Measurements from ENCODE around the gene PCBP2.

DNA sequence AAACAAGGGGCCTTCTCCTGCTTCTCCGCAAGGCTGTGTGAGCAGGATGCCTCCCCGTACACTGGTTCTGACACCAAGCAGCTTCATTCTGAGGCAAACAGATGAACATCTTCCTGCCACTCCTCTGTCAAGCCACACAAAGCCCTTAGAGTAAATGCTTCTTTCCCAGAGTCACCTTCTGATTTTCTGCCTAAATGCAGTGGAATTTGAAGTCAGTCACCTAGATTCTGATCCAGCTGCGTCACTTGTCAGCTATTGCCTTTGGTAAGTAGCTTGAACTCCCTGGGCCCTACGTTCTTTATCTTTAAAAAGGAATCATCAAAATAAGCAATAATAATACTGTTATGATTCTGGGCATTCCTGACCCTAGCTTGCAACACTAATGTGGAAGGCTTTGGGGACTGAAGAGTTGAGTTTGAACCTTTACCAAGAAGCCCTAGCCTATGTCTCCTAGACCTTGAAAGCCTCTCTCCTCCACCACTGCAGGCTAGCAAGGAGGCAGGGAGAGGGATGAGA, 5.7 kb downstream of the KRT73 start:
- PRO-cap, result no peak
- RRBS, 2 experiments, result no CpG with 5 or more reads among the region's 4 CpGs

GRCh38 chr12:52696895-52697094, 6.5 kb downstream of the KRT77 start:
- PRO-cap, result no peak
- RRBS, 2 experiments, result no CpG with 5 or more reads among the region's 4 CpGs

GRCh38 chr12:52879305-52880343, 25.3 kb downstream of the KRT8 start:
- PRO-cap, result no peak
- RRBS, 2 experiments, result 5% methylated on average over 10 to 16 of the region's 40 CpGs

DNA sequence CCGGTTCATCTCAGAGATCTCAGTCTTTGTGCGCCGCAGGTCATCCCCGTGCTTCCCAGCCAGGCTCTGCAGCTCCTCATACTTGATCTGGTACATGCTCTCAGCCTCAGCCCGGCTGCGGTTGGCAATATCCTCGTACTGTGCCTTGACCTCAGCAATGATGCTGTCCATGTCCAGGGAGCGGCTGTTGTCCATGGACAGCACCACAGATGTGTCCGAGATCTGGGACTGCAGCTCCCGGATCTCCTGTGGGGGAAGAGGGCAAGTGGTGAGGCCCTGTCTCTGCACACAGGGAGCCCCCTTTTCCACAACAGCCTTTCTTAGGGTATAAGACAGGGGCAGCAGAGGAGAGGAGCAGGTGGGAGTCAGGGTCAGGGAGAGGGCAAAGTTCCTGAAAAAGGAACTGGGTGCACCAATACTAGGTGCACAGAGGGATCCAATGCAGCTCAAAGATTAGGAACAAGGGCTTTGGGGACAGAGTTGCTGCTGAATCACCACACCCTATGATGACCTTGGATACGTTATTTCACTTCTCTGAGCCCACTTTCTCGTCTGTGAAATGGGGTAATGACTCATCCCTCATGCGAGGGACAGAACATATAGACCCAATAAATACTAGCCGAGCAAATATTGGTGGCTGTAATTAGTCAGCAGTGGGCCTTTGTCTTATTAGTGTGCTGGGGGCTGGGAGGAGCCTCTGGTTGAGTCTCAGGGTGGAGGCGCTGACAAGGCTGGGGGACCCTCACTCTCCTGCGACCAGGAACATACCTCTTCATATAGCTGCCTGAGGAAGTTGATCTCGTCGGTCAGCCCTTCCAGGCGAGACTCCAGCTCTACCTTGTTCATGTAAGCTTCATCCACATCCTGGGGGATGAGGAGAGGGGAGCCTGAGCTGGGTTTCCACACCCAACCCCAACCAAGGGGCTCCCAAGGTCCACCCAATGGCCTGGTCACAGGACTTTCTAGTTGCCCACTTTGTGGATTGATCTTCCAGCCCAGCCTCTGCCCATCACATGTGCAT, 4.7 kb downstream of the KRT8 start:
- PRO-cap, result no peak
- RRBS, 2 experiments, result no CpG with 5 or more reads among the region's 19 CpGs

DNA sequence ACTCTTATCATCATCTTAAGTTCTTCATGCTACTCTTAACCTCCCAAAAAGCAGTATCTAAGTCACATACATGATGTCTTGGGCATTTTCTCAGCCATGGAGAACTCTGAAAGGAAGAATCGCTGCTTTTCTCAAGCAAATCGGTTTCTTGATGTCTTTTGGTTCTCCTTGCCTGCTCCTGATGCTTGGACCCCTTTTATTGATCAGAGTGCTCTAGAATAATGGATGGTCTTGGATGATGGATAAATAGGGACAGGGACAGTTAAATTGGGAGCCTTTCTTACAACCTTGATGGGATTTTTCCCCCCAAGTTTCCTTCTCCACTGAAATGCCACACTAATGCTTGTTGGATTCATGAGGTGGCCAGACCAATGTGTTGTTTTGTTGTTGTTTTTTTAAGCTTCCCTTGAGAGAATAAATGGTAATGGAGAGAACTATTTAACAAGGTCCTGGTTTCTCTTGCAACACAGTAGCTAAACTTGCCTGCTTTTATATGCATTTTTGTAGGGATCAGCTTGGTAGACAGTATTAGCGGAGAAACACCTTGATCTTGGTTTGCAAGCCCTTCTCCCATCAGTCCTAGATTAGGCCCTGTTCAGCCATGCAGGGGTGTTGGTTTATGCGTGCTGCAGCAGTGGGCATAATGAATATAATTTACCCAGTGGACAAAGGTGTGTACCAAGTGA, 8.6 kb upstream of the TNS2 start:
- PRO-cap, result no peak
- RRBS, 2 experiments, result no CpG with 5 or more reads among the region's 4 CpGs

GRCh38 chr12:53046032-53046279, 3.9 kb upstream of the TNS2 start:
- PRO-cap, result no peak
- RRBS, 2 experiments, result no CpG with 5 or more reads among the region's 6 CpGs

GRCh38 chr12:53047774-53048078, 2.1 kb upstream of the TNS2 start:
- PRO-cap, result bidirectional peak, plus-strand start at chr12:53047989, minus-strand start at chr12:53047822
- RRBS, 2 experiments, result 2% methylated on average over 3 of the region's 14 CpGs; no CpG with 5 or more reads in 1 of the 2 experiments

- PRO-cap, result no peak
- RRBS, 2 experiments, result 4 to 13% methylated on average over 3 of the region's 24 CpGs
Measured at GRCh38 chr12:53078620-53079261, 449 bp downstream of the SPRYD3 start.

- PRO-cap, result no peak
- RRBS, 2 experiments, result no CpG with 5 or more reads among the region's 9 CpGs
Measured at GRCh38 chr12:53123103-53123789, 20.0 kb downstream of the SOAT2 start.

GRCh38 chr12:53171167-53172334, 9.0 kb upstream of the ZNF740 start:
- PRO-cap, result no peak
- RRBS, 2 experiments, result no CpG with 5 or more reads among the region's 20 CpGs

DNA sequence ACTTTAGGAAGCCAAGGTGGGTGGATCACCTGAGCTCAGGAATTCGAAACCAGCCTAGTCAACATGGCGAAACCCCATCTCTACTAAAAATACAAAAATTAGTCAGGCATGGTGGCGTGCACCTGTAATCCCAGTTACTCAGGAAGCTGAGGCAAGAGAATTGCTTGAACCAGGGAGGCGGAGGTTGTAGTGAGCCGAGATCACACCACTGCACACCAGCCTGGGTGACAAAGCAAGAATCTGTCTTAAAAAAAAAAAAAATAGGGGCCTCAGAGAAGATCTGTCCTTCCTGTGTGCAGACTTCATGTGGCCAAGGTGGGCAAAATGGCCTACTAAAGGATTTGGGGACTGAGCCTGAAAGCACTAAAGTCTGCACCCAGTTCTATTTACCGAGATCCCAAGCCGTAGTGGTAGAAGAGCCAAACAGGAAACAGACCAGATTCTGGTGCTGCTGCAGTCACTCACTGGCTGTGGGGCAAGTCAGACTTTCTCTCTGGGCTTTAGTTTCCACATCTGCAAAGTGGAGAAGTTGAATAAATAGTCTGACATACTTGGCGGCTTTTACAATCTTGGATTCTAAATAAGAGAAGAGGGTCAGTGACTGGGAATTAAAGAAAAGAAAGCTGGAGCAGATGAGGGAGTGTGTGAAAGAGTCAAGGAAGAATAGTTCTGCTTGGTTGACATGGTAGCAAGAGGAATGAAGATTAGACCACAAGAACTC, 6.2 kb downstream of the ITGB7 start:
- PRO-cap, result no peak
- RRBS, 2 experiments, result no CpG with 5 or more reads among the region's 8 CpGs

GRCh38 chr12:53225397-53226288, 6.4 kb downstream of the RARG start:
- PRO-cap, result no peak
- RRBS, 2 experiments, result no CpG with 5 or more reads among the region's 14 CpGs

GRCh38 chr12:53232841-53233268, 846 bp upstream of the RARG start:
- PRO-cap, result no peak
- RRBS, 2 experiments, result 9 to 17% methylated on average over 1 to 2 of the region's 8 CpGs

DNA sequence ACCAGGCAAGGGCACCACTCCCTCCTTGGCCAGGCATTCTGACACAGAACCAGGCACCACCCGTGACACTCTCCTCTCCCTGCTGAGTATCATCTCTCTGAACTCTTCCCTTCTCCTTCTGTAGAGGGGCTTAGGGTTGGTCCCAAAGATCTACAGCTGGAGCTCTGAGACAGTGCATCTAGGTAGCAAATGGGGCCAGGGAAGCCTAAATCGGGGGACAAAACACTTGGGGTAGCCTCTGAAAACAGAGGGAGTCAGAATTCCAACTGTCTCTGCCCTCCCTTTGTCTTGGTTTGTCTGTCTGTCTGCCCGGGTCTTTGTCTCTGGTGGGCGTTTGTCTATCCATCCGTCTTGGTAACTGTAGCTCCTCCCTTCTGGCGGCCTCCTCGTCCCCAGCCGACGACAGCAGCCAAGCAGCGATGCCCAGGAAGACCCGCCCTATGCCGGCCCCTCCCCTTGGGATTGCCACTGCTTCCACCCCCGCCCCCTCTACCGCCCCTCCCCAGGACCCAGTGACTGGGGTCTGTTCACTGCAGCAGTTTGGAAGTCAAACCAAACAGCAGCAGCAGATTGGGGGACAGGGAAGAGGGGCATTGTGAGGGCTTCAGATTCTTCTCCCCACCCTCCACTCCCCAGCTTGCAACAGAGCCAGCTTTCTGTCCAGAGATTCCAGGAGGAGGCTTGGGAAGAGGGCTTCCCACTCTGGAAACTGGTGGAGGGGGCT, 2.2 kb upstream of the RARG start:
- PRO-cap, result no peak
- RRBS, 2 experiments, result no CpG with 5 or more reads among the region's 14 CpGs

DNA sequence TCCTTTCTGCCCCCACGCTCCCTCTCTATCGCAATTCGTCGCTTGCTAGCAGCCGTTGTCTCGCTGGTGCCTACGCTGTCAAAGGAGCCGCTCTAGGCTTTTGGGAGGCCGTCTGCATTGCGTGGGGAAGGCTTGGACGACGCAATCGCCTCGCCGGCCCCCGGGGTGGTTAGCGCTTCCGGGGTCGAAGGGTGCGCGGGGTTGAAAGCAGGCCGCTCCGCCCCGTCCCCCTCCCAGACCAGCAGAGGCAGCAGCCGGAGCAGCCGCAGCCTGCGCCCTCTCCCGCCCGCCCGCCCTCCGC, at the start of gene PCBP2:
Gene PCBP2, plus strand, starts transcription at position 233 of the 301 bp plus-strand sequence.
- PRO-cap, result bidirectional peak, plus-strand start at position 233 of the sequence, minus-strand start outside the sequence
- RRBS, 2 experiments, result 1 to 2% methylated on average over 7 of the region's 31 CpGs

GRCh38 chr12:53452171-53453097, 532 bp downstream of the PCBP2 start:
- PRO-cap, result bidirectional peak, plus-strand start at chr12:53452663, minus-strand start at chr12:53452545
- RRBS, 2 experiments, result 1 to 2% methylated on average over 29 to 36 of the region's 80 CpGs

- PRO-cap, result no peak
- RRBS, 2 experiments, result no CpG with 5 or more reads among the region's 27 CpGs
Measured at GRCh38 chr12:53491953-53492738, 7.1 kb downstream of the MAP3K12 start.

- PRO-cap, result no peak
- RRBS, 2 experiments, result no CpG with 5 or more reads among the region's 4 CpGs
Measured at GRCh38 chr12:53496022-53496631, 3.1 kb downstream of the MAP3K12 start.

GRCh38 chr12:53514105-53514673, 6.9 kb upstream of the NPFF start:
- PRO-cap, result no peak
- RRBS, 2 experiments, result no CpG with 5 or more reads among the region's 5 CpGs

DNA sequence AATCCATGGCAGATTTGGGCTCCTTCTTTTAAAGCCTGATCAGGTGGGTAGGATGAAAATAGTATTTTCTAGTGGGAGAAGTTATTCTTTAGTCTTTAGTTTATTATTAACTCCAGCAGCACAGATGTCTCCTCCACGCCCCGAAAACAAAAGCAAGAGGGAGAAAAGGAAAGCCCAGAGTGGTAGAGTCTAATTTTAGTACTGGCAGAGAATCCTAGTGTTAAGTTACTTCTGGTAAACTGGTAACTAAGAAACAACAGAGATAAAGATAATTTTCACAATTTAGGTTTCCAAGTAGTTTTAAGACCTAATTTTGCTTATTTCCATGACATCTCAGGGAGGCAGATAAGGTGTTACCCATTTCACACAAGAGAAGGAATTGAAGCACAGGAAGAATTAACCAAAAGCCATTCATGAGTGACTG, 16.3 kb downstream of the ATP5MC2 start:
- PRO-cap, result no peak
- RRBS, 2 experiments, result no CpG with 5 or more reads among the region's 2 CpGs